A375 (cell line): ENCODE measurements around a stretch of chr5.

DNA sequence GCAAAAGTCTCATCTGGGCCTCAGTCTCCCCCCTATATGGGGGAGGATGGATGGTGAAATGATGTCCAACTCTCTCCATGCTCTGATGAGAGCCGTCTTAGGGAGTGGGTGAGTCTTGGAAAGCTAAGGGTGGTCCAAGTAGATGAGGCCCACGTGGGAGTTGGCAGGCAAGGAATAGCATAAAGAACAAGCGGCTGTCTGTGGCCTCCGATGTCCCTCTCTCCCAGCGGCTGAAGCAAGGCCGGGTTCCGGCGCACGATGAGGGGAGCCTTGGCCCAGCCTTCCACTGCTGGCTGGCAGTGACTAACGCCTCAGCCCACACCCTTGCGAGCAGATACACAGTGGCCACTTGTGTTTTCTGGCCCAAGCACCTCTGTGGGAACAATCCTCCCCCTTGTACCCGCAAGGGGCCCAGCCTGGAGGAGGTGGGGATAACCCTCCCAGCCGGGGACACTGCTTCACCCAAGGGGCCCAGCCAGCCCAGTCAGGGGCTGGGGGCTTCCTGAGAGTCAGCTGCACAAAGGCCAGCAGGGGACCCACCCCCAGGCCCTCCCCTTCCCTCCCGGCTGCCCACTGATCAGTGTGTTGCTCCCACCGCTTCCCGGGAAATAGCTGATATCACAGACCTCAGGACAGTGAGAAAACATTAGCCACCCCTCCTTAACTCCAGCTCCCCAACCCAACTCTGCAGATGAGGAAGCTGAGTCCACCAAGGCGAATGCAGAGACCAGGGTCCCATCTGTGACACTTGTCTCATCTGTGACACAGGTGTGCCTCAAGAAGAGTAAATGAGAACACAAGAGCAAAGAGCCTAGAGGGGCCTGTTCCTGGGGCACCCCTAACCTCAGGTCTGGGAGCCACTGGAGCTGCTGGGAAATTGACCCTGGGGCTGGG is 23.2 kb downstream of the STK10 start:
- RAMPAGE, long total RNA = no peak

GRCh38 chr5:172170736-172171156 is 17.3 kb downstream of the STK10 start:
- RAMPAGE, long total RNA = no peak

GRCh38 chr5:172429088-172429854 is 25.1 kb downstream of the SH3PXD2B start:
- RAMPAGE, long total RNA = no peak

GRCh38 chr5:172453199-172453711 is 1.1 kb downstream of the SH3PXD2B start:
- RAMPAGE, long total RNA = no peak

- RAMPAGE, long total RNA = no peak
Measured at GRCh38 chr5:172573460-172573973, 67.5 kb upstream of the NEURL1B start.

DNA sequence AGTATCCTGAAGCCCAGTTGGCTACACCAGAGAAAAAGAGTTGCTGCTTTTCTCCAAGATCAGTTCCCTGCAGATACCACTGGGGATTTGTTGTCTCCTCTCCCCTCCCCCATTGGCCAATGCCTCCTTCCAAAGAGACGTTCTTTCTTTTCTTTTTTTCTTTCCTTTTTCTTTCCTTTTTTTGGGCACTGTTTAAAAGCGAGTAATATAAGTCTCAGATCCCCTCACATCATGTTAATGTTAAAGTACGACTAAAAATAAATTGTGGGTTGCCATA is 66.4 kb upstream of the NEURL1B start:
- RAMPAGE, long total RNA = no peak

DNA sequence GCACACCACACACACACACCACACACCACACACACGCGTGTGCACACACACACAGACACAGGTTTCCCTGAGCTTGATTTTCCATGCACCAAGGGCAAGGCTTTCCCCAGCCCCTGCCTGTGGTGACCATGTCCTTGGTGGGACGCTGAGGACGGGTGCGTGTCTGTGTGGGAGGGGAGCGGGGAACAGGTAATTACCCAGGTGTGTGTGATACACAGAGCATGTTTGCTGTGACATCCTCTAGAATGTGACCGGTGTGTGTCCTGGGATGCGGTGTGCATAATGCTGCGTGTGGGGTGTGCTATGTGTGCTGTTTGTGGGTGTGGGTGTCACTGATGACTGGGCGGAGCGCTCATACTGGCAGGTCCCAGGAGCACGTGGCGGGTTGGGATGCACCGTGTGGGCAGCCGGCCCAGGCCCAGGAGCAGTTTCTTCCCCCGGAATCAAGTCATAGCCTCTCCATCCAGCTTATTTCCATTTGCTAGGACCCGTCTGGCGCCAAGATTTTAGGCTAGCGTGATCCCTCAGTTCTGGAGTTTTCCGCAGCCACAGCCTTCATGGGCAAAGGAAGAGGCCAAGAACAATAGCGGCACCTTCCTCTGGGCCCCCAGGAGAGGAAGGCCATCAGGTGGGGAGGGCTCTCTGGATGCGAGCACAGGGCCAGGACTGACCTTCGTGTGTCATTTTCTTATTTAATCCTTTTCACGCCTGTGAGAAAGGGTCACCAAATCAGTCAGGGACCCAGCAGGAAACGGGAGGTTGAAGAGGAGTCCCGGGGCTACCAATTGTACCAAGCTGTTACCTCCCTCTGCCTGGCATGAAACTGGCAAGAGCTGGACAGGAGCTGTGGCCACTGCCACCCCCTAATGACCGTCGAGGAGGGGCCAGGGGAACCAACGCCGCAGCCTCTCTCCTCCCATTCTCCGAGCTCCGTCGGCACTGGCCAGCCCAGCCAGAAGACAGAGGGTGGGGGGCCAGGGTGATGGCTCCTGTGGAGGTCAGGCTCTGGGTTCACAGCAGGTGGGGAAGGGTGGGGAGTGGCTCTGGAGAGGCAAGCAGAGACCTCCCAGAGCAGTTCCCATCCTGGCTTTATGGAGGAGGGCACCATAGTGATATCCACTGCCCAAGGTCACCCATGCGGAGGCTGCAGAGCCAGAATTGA is 43.2 kb upstream of the NEURL1B start:
- RAMPAGE, long total RNA = no peak

- RAMPAGE, long total RNA = no peak
Measured at GRCh38 chr5:172602525-172603882, 38.1 kb upstream of the NEURL1B start.

DNA sequence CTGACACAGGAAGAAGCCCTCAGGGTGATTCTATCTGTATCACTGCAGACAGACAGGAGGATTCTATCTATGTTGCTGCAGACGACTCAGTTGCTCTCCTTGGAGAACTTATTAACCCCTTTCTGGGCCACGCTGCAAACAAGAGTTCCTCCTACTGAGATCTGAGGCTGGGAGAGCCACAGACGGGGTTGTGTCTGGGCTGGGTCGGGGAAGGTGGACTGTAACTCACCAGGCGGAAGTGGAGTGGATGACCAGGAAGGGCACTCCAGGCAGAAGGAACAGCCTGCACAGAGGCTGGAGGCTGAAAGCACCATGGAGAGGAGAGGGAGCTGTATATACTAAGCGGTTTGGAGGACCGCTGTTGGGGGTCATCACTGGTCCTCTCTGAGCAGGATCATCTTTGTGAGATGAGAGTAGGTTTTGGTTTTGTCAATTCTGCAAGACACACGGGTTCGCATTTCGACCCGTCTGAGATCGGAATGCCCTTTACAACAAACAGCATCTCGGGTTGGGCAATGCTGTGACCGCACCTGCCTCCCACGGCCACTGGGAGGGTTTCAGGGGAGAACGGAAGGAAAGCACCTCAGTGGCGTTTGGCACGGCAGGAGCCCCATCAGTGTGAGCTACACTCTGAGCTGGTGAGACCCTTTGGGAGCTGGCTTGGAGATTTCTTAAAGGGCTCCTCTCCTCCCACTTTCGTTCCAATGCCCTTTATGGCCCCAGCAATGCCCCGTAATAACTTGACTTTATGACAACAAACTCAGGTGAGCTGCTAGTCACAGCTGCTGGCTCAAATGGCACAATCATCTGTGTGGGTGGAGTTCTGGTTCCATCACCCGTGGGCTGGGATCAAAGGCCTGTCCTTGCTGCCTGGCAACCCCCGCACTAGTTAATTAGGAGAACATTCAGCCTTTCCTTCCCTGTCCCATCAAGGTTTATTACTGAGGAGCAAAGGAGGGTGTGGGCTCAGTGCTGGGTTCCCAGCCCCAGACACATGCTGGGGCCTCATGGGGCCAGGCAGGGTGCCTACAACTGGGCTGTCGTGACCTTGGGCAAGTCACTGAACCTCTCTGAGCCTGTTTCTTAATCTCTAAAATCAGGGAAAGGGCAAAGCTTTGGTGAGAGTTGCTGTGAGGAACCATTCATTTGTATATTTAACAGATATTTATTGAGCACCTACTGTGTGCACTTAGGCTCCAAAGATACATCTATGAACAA is 18.6 kb upstream of the NEURL1B start:
- RAMPAGE, long total RNA = no peak

- RAMPAGE, long total RNA = no peak
Measured at GRCh38 chr5:172672419-172672897, 31.4 kb downstream of the NEURL1B start.

DNA sequence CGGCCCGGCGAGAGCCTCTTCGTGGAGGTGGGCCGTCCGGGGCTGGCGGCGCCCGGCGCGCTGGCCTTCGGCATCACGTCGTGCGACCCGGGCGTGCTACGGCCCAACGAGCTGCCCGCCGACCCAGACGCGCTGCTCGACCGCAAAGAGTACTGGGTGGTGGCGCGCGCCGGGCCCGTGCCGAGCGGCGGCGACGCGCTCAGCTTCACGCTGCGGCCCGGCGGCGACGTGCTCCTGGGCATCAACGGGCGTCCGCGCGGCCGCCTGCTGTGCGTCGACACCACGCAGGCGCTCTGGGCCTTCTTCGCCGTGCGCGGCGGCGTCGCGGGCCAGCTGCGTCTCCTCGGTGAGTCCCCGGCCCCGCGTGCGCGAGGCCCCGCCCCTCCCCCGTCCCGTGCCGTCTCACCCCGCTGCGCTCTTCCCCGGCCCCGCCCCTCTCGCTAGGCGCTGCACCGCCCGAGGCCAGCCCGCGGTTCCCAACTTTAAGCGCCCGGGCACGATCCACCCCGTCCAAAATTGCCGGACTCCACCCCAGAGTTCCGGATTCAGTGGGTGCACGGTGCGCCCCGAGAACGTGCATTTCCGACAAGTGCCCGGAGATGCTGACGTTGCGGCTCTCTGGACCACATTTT is 42.8 kb downstream of the NEURL1B start:
- RAMPAGE, long total RNA = no peak

- RAMPAGE, long total RNA = no peak
Measured at GRCh38 chr5:172697250-172698034, 56.4 kb downstream of the NEURL1B start.

GRCh38 chr5:172746538-172747270 is 24.3 kb downstream of the DUSP1 start:
- RAMPAGE, long total RNA = no peak

GRCh38 chr5:172749658-172750493 is 21.1 kb downstream of the DUSP1 start:
- RAMPAGE, long total RNA = no peak

DNA sequence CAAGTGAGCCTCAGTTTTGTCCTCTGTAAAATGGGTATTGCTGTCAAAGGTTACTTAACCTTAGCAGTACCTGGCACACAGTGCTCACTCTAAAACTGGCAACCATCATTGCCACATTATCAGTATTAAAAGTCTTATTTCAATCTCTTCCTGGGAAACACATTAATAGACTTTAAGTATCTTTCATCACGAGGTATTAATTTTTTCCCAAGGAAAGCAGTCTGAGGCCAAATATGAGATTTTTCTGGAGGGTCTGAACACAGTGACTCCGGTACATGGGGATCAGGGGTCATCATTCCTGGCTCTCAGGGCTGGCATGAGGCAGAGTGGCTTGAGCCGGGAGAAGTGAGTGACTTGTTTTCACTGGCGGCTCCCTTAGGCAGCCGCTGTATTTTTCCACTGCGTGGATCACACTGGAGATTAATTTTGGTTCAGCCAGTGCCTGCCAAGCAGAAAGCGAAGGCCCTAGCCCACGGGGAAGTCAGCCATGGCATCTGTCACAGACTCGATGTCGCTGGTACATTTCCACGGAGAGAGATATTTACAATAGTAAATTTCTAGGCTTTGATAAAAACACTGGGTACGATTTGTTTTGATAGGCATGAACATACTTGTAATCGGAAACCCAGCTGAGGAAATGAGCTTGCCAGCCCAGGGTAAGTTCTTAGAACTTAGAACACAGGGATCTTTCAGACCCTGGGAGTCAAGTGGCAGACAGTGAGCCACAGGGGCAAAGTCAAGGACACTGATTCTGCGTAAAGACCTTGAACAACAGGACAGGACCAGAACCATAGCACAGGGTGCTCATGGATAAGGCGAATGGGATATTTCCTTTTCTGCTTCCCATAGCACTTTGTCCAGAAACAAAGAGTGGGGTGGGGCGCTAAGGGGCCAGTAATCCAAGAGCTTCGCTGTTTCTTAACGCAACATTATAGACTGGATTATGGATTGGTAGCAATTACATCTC is 4.7 kb downstream of the DUSP1 start:
- RAMPAGE, long total RNA = no peak

DNA sequence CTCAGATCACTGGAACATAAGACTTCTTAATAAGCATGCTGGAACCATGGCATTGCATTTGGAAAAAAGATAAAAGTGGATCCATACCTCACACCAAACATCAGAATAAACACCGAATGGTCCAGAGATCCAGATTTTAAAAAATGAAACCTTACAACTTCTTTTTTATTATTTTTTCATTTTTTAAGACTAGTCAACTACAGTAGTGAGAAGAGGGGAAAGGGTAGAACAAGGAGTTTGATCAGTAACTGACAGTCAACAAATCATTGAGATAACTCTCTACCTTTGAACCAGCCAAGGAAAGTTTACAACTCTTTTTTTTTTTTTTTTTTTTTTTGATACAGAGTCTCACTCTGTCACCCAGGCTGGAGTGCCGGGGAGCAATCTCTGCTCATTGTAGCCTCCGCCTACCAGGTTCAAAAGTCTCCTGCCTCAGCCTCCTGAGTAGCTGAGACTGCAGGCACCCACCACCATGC is 8.8 kb upstream of the DUSP1 start:
- RAMPAGE, long total RNA = no peak

DNA sequence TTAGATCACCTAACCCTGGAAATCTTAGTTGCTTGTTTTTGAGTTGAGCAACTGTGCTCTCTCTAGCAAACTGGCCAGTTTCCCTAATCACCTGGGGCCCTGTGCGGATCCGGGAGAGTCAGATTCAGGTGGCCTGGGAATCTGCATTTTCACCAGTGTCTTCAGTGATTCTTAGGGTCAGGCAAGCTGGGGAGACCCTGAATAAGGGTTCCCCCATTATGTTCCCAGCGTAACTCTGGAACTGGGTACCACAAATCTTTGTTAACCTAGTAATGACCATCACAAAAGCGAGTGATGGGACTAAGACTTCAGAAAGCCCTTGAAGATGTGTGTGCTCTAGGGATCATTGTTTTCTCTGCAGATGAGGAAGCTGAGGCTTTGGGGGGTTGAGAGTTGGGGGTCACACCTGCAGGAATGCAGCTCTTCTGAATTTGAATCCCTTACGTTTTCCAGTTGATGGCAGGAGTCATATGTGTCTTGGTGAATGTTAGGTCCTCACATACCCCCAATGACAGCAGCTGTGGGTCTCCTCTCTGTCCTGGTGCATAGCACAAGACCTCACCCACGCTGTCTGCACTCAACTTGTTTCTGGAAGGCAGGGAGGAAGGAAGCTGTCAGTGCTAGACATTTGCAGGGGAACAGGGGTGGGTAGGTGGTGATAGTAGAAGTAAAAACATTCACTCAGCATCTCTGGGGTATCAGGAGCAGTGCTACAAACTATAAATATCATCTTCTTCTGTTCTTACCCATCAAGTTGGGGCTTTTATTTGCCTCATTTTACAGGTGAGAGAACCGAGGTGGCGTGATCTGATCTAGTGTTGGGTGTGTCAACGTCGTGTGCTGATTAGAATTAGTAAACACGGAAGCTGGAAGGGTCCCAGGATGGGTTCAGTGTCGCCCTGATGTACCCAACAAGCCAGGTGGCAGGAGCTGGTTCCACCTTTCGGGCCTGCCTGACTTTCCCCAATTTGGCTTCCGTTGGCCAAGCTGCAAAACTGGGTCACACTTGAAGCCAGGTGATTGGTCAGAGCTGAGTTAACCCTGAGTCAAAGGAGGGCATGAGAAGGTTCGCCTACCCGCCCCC is 15.5 kb downstream of the ERGIC1 start:
- RAMPAGE, long total RNA = no peak

- RAMPAGE, long total RNA = no peak
Measured at GRCh38 chr5:172868333-172869223, 34.5 kb downstream of the ERGIC1 start.

DNA sequence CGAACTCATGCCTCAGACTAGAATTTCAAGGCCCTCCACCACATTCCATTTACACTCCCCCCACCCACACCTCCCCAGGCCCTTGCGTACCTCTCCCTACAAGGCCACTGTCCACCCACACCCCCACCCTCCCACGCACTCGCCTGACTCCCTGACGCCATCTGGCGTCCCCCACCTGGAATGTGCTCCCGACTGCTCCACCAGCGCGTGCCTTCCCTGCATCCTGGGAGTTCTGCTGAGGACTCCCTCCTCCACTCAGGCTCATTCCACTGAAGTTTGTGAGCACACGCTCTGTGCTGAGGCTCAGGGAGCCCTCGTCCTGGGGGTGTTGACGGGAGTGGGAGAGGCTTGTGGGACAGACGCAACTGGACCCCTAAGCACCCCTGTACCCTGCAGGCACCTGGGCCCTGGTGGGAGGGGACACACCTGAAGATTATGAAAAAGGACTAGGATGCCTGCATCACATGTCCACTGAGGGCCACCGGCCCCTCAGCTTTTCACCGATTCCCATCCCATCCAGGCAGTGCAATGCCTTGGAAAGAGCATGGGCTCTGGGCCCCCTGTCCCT is 56.2 kb upstream of the RPL26L1 start:
- RAMPAGE, long total RNA = no peak

DNA sequence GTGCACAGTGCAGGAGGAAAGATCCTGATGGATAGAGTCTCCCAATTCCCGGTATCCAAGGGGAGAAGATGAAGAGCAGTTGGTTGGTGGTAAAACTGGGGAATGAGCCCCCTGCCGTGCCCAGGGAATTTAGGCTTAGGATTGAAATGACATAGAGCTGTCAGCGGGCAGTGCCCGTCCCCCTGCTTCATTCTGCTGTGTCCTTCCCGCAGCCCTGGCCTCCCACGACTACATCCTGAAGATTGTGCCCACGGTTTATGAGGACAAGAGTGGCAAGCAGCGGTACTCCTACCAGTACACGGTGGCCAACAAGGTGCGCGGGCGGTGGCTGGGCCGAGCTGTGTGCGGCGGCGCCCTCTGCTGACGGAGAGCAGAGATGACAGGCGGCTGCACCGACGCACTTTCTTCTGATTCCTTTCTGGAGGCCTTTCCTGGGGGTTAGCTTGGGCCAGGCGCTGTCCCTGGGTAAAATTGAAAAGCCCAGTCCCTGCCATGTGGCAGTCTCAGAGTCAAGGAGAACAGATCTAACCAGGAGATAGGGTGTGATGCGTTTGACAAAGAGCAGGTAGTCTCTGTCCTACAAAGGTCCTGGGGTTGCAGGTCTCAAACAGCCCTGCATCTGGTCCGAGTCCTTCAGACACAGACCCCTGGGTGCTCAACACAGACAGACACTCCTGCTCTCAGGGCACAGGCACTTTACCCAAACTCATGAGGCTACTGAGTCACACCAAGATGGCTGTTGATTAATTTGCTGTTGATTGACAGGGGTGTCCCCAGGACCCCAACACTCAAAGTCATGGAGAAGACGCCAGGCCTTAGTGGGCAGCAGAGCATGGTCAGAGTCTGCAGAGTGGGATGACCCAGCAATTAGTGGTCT is 26.8 kb upstream of the RPL26L1 start:
- RAMPAGE, long total RNA = no peak